Metastatic Liver Carcinoma in the Lung (tissue), 2 donors: ENCODE results near the genes RNF38, ZCCHC7, FBXO10 and TOMM5.

DNA sequence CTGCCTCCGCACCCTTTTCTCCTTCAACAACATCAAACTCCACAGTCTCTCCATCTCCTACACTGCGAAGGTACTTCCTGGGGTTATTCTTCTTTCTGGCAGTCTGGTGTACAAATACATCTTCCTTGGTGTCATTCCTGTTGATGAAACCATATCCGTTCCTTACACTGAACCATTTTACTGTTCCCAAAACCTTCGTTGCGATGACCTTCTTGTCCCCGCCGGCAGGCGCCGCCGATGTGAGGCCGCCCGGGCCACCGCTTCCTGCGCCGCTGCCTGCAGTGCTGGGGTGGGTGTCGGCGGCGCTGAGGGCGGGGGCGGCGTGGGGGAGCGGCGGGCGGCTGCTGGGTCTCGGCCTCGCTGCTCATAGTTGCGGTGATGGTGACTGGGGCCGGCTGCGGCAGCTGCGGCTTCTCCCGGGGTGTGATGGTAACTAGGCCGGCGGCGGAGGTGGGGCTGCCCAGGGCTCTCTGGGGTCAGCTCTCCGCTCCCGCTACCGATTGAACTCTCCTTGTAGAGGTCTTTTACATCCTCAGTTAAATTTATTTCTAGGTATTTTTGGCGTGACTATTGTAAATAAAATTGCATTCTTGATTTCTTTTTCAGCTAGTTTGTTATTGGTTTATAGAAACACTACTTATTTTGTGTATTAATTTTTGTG lies 14.1 kb upstream of the OR2S2 start:
- PRO-cap, 2 experiments = no peak in any of the 2 experiments

GRCh38 chr9:36189735-36190345 lies 881 bp upstream of the CLTA start:
- PRO-cap, 2 experiments = peak in 1 of 2 experiments; most common plus-strand start chr9:36190152 (in 1)

GRCh38 chr9:36355200-36355802 lies 44.8 kb downstream of the RNF38 start:
- PRO-cap, 2 experiments = no peak in any of the 2 experiments

- PRO-cap, 2 experiments = peak in 2 of 2 experiments; most common plus-strand start chr9:36400338 (in 1); most common minus-strand start chr9:36400431 (in 2)
These were observed at the start of gene RNF38 for GRCh38 chr9:36400167-36401126. TSS of gene RNF38 (minus strand) at chr9:36400269.

DNA sequence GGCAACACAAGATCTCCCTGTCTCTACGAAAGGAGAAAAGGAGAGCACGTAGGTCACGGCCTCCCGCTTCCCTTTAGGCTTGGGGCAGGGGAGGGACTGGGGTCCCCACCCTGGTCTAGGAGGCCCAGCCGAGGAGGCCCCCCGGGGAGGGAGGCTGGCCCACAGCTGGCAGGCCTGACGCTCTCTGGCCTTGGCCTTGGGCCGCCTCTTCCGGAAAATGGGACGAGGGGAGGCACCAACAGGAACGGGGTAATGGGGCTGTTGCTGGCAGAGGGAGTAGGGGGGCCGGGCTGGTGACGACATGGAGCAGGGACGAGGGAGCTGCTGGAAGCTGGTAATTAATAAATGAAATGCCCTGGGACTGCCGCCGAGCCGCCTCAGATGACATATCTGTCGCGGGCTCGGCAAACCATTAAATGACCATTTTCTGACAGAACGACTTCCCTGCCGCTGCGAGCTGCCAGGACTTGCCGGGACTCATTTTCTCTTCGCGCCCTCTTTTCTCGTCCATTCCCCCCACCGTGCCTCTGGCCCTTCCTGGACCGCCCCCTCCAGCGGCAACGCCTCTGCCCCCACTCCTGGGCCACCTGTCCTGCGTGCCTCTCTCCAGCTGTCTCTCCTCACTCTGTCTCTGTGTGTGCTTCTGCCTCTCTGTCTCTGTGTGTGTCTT lies 215.8 kb downstream of the PAX5 start:
- PRO-cap, 2 experiments = no peak in any of the 2 experiments

- PRO-cap, 2 experiments = no peak in any of the 2 experiments
These were observed 84.7 kb downstream of the PAX5 start for GRCh38 chr9:36949261-36949956.

DNA sequence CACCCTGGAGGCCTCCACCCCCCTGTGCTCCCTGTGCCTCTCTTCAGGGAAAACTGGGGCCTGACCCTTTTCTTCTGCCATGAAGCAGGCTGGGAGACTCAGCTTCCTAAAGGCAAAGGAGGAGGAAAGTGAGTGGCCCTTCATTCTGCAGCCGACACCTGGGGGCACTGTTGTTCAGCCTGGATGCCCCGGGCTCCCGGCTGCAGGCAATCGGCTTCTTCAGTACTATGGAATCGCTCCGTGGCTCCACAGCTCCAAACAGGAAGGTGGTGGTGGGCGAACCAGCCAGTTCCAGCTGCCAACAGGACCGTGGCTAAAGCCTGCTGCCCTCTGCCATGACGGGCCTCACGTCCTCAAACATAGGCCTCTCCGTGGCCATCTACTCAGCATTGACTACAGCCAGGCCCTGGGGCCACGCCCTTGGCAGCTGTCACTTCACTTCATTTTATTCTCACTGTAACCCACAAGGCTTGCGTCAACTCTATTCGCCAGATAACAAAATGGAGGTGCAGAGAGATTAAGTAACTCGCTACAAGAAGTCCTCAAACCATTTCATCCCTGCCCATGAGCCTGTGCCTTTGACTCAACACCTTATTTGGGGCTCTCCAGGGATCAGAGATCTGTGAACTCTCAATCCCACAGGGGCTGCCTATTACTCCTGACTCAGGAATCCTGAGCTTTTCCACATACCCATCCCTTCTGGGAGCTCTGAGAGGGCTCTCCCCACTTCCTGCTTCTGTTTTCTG lies 38.0 kb downstream of the PAX5 start:
- PRO-cap, 2 experiments = no peak in any of the 2 experiments

DNA sequence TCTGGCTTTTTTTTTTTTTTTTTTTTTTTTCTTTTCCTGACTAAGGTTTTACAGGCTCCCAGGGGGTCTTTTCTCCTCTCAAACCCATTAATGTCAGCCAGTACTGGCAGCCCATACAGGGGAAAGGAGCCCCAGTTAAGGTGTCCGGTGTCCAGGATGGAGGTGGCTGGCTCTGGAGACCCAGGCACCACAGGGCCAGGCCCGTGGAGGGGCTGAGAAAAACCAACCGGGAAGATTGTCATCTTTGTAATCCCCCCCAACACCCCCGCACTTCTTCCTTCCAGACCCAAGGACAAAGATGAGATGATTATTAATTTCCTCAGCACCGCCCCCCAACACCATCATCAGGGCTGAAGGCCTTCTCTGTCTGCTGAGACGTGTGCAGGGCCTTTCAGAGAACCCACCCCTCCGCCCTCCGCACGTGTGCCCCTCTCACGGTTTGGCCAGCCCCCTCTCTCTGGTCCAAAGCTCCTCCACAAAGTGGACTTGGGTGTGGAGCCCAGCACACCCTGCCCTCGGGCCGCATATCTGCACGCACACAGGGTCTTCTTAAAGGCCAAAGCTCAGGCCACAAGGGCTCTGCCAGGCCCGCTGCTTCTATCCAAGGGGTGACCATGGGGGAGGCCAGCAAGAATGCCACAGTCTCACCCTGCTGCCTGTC lies 32.1 kb downstream of the PAX5 start:
- PRO-cap, 2 experiments = no peak in any of the 2 experiments

DNA sequence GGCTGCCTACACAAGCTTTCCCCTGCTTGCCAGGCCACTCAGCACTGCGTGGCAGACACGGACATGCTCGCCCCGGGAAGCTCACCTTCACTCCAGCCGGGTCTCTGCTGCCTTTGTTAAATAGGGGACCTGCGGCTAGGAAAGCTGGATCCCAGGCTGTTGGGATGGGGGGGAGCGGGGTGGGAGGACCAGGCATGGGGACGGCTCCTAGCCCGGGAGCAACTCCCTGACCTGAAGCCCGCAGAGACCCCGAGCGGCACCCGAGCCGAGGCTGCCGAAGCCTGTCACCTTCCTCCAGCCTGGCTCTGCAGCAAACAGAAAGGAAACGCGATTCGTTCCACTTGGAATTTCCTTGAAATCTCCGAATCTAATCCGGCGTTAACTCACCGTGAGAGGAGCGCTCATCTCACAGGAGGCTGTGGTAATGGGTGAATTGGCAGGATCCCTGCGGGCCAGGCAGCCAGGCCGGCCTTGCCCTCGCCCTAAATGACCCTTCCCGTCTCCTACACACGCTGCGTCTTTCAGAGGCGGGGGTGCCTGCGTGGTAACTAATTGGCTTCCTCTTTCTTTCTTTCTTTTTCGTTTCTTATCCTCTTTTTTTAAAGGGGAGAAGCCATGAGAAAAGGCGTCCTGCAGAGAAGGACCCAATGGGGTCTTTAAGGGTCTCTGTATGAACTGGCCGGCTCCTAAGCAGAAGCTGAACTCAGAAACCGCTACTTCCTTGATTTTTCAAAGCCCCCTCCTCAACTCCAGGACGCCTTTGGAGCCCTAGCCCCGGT lies 8.6 kb downstream of the PAX5 start:
- PRO-cap, 2 experiments = no peak in any of the 2 experiments

DNA sequence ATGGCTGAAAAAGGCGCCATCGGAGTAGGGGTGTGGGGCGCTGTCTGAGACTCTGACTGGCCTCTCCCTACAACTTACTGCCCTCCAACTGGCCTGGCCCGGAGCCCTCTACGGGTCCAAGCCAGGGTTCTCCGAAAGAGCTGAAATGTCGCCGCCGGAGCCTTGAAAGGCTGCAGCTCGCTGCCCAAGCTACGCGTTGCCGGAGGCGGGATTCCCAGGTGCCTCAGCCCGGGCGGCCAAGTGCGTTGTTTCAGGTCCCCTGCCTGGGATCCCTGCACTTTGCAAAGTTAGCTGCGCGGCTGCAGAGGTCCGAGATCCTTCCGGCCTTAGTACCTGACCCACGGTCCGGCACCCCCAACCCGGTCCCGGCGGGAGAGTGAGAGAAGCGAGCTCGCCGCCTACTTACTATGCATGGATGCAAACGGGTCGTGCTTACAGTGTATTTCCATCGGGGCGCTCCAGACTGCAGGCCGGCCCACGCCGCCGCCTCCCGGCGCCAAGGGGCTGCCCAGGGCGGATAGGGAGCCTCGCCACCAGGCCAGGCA lies 7.9 kb downstream of the PAX5 start:
- PRO-cap, 2 experiments = no peak in any of the 2 experiments

DNA sequence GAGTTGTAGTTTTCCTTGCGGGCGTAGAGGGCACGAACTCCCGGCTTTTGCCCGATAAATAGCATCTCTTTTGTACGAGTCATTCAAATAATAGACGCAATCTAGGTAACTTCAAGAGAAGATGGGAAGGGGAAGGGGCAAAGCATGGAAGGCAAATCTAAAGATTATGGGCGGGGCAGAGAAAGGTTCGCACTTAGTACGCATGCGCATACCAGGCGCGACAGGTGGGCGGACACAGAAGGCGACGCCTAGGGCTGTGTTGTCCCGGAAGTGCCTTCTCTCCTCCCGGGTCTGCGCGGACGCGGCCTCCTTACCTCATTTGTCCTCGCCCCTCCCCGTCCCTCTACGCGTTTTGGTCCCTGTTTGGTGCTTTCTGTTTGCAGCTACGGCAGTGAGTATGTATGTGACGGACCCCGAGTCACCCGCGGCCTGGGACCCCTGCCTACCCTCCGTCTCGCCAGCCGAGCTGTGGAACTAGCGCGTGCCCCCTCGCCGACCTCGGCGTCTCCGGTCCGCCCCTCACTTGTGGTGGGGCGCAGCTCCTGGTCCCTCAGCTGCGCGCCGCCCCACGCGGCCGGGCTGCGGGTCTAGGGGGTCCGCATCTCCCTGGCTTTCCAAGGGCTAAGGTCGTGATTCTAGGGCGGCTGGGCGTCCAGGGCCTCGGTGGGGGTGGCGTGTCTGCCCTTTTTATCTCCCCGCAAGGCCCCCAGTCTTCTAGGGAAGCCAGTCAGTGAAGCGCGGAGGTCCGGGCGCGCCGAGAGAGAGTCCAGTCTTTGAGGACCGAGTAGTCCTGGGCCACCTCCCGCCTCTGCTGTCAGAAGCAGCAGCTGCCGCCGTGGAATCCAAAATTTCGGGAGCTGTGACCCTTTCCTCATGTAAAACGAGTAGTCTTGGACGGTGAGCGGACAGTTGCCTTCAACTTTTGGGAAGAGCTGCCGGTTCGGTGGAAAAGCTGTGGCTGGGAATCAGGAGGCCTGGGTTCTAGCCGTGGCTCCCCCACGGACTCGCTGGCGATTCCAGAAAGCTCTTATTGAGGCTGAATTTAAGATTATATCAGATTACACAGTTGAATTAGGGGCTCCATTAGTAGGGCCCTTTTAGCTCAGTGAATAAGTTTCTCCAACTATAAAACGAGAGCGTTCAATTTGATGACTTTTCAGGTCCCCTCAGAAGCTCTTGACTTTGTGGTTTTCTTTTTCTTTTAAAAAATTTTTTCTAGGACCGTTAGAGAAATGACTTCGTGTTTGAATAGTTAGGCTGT lies 40.3 kb upstream of the ZCCHC7 start:
- PRO-cap, 2 experiments = peak in 2 of 2 experiments; most common plus-strand start position 278 of the sequence (in 2); most common minus-strand start position 509 of the sequence (in 1)

- PRO-cap, 2 experiments = peak in 2 of 2 experiments; most common plus-strand start chr9:37120510 (in 1)
These were observed at the start of gene ZCCHC7 for GRCh38 chr9:37120220-37121370. TSS of gene ZCCHC7 (plus strand) at chr9:37120574.

DNA sequence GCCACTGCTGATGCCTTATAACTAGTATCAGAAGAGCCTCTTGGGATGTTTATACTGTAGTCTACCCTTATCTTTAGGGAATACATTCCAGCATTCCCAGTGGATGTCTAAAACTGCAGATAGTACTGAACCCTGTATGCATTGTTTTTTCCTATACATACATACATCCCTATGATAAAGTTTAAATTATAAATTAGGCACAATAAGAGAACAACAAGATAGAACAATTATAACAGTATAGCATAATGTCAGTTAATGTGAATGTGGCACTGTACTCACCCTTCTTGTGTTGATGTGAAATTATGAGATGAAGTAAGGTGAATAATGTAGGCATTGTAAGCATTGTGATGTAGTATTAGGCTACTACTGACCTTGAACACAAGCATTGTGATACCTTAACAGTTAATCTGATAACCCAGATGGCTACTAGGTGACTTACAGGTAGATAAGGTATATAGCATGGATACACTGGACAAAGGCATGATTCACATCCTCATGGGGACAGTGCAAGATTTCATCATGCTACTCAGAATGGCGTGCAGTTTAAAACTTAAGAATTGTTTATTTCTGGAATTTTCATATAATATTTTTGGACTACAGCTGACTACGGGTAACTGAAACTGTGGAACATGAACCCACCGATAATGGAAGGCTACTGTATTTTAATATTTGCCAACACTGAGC lies 134.7 kb downstream of the ZCCHC7 start:
- PRO-cap, 2 experiments = no peak in any of the 2 experiments

DNA sequence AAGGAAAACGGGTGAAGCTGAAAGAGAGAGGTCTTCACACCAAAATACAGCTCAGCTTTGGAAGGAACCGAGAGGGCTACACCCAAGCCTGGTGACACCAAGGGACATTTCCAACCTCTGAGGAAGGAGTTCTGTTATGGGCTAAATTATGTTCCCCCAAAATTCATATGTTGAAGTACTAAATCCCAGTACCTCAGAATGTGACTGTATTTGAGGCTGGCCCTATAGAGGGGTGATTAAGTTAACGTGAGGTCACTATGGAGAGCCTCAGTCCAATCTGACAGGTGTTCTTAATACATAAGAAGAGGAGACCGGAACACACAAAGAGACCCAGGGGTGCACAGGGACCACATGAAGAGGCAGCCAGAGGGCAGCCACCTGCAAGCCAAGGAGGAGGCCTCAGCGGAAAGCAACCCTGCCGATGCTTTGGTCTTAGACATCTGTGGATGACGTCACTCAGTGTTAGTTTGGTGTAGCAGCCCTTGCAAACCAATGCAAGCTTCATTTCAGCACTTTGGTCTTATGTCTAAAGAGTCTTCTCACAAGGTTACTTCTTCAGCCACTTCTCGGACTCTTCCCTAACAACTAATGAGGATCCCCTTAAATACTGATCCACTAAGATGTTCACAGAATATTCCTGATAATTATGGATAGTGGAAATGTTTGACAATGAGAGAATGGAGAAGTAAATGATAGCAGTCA lies 47.7 kb upstream of the GRHPR start:
- PRO-cap, 2 experiments = no peak in any of the 2 experiments

- PRO-cap, 2 experiments = no peak in any of the 2 experiments
These were observed 15.7 kb downstream of the GRHPR start for GRCh38 chr9:37438073-37438651.

DNA sequence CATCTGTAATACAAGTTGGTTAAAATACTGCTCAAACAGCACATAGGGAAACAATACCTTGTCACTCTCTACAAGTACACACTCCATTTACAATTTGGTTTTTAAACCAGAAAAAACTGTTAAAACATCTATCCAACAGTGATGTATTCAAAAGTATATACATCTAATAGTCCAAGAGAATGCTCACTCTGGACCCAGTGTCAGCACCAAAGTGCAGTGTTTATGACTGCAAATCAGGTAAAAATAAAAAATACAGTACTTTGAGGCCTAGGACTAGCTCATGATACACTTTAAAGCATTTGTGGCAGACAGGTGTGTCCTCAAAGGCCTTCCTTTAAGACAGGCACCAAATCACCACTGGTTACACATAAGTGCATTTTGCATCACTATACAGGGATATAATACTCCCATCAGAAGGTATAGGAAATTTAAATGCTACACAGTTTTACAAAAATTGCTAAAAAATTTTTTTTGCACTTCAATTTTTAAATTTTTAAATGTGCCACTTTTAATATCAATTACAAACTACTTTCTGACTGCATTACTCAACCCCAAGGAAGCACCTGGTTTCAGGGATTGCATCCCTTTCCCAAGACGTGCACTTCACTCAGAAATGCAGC lies 17.4 kb downstream of the GRHPR start:
- PRO-cap, 2 experiments = no peak in any of the 2 experiments

- PRO-cap, 2 experiments = peak in 2 of 2 experiments; most common plus-strand start chr9:37576377 (in 1); most common minus-strand start chr9:37576238 (in 1)
These were observed at the start of gene FBXO10 for GRCh38 chr9:37575986-37576836. TSS of gene FBXO10 (minus strand) at chr9:37576380.

DNA sequence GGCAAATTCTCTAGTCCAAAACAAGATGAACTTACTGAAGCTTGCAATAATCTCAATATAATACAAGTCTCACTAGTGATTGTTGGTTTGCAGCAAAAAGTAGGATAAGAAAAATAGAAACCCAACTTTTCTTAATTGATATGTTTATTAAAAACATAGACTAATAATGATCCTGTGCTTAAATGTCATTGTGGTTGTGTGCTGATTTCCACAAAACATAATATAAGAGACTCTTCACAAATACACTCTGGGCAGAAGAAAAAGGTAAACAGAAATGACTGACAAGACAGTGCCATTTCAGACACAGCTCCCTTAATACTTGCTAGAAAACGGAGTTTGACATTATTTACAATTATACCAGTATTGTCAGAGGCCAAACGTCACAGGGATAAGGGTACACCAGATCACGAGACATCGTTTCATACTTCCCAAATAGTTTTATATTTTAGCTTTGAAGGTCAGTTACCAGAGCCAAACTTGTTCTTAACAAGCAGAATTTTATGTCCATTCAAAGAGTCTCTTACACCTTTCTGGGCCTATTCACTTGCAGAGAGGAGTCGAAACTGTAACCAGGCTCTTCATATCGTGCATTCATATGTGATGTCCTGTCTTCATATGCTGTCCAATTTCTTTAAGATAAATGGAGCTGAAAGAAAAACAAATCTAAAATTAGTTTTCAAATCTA lies 4.0 kb downstream of the TOMM5 start:
- PRO-cap, 2 experiments = no peak in any of the 2 experiments

GRCh38 chr9:37591754-37592844 lies at the start of gene TOMM5:
TSS of gene TOMM5 (minus strand) at chr9:37592597.
- PRO-cap, 2 experiments = peak in 2 of 2 experiments; most common plus-strand start chr9:37592645 (in 2); most common minus-strand start chr9:37592604 (in 2)

- PRO-cap, 2 experiments = no peak in any of the 2 experiments
These were observed 8.2 kb downstream of the TRMT10B start for GRCh38 chr9:37761814-37762224.